ENCODE measurements around the gene OR10G2.

DNA sequence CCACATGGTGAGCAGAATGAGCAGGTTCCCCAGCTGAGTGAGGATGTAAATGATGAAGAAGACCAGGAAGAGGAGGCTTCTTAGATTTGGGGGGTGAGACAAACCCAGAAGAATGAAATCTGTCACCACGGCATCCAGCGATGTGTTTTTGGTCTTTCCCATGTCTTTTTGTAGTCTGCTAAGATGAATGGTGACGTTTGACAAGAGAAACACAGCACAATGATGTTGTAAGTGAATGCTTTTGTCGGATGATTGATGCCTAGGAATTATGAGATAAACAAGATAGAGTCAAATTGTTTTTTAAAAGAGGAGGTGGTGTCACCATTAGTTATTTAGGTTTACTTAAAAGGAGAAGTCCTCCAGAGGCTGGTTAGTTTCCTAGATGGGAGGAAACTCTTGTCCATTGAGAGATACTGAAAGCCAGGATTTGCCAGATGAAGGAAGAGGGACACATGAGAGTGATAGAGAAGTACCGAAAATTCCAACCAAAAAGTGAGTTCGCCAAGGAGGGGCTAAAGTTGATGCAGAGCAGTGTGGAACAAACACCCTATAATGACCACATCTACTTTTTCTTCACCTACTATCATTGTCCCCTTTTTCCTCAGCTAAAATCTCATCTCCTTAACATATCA lies at the start of gene OR10G2:
Gene OR10G2 (minus strand): TSS at position 260 of the 632 bp plus-strand sequence.
- PRO-cap: no peak
- RRBS: no CpG with 5 or more reads among the region's 6 CpGs

- PRO-cap: no peak
- RRBS: no CpG with 5 or more reads among the region's 2 CpGs
These were observed 6.2 kb downstream of the OR4E2 start for GRCh38 chr14:21659893-21660129.

DNA sequence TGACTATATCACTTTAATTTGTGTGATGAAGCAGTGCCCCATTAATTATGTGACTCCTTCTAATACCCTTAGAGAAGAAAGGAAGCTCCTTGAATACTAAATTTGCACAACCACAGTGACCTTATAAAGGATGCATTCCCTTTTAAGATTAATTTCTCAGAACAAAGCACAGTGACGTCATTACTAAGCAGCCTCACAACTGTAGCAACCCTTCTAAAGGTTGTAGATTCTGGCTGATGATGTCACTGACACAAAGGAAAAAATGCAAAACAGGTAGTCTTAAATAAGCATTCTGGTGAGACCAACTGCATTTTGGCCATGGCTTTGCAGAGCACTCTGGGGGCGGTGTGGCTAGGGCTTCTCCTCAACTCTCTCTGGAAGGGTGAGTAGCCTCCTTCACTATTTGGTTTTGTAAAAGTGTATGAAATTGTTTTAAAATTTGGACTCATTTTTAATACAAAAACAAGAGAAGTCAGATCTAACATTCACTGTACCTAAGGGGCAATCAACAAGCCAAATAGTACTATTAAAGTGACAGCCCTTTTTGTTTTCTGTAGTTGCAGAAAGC lies 38.5 kb upstream of the OR4E1 start:
- PRO-cap: no peak
- RRBS: no CpG with 5 or more reads among the region's 2 CpGs

DNA sequence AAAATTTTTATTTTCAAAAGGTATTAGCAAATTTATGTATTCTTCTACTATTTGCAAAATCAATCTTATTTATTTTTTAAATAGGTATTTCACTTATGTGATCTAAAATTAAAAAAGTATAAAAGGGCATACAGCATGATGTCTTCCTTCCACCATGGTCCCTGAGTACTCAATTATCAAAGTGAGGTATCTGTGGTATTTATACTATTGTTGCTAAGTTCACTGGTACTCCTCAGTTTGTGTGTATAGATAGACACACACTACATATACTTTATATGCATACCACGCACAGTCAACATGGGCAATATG lies 63.4 kb upstream of the OR4E1 start:
- PRO-cap: no peak
- RRBS: no CpG with 5 or more reads among the region's 1 CpG

DNA sequence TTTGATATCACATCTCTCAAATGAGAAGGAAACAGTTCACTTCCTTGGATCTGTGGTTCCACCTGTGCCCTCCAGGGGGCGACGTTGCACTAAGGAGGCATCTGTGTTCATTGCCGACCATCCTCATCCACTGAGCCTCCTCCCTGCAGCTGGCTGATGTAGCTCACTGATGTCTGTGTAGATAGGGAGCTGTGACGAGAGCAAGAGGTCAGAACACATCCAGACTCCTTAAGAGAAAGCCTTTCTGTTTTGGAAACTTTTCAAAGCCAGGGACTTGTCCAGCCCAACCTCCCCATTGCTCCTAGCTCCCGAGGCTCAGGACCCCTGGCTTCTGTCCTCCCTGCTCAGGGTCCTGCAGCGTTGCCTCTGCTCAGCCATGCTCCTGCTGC lies 172.8 kb upstream of the OR4E1 start:
- PRO-cap: no peak
- RRBS: no CpG with 5 or more reads among the region's 6 CpGs

- PRO-cap: no peak
These were observed 190.6 kb upstream of the OR4E1 start for GRCh38 chr14:21864276-21864523.

DNA sequence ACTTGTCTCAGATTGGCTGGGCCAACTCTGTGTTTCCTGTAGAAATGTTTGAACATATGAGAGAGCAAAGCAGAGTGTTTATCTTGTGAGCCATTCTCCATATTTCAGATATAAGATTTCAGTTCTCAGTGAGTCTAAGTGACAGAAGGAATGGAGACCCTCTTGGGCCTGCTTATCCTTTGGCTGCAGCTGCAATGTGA lies 378.7 kb upstream of the OR4E1 start:
- PRO-cap: no peak

DNA sequence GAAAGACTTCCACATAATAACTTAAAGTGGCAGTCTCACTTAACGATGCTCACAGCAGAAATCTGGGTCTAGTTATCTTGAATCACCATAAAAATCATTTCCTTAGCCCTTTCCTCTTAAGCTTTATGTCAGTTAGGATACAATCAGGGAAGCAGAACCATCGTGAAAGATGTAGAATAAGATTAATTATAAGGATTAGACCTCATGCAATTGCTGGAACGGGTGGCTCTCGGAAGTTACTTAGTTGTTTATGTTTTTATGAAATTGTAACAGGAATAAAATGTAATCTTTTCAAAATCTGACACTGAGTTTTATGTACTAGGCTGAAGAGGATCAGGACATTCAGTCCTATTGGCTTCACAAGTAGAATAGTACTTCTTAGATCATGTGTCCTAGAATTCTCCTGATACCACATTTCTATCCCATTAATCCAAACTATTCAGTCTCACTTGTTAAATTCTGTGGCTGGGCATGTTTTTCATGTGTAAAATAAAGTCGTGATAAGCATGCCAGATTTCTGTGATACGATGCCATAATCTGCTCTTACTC lies 423.4 kb upstream of the OR4E1 start:
- PRO-cap: no peak
- RRBS: no CpG with 5 or more reads among the region's 6 CpGs

- PRO-cap: no peak
- RRBS: no CpG with 5 or more reads among the region's 9 CpGs
These were observed 431.6 kb upstream of the OR4E1 start for GRCh38 chr14:22105005-22105732.

DNA sequence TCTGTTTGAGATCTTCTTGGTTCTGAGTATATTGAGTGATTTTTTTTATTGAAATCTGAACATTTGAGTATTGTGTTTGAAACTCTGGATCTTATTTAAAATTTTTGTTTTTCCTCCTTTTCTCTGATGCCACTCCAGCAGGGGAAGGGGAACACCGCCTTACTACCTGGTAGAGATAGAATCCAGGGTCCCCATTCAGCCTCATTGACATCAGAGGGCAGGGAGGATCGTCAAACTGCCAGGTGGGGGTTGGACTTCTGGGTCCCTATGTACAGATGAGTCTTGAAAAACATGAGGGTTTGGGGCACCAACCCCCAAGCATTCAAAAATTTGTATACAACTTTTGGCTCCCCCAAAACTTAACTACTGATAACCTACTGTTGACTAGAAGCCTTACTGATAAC lies 444.8 kb upstream of the OR4E1 start:
- PRO-cap: no peak
- RRBS: no CpG with 5 or more reads among the region's 2 CpGs

GRCh38 chr14:22226490-22226839 lies 362.6 kb downstream of the DAD1 start:
- PRO-cap: no peak
- RRBS: no CpG with 5 or more reads among the region's 7 CpGs

DNA sequence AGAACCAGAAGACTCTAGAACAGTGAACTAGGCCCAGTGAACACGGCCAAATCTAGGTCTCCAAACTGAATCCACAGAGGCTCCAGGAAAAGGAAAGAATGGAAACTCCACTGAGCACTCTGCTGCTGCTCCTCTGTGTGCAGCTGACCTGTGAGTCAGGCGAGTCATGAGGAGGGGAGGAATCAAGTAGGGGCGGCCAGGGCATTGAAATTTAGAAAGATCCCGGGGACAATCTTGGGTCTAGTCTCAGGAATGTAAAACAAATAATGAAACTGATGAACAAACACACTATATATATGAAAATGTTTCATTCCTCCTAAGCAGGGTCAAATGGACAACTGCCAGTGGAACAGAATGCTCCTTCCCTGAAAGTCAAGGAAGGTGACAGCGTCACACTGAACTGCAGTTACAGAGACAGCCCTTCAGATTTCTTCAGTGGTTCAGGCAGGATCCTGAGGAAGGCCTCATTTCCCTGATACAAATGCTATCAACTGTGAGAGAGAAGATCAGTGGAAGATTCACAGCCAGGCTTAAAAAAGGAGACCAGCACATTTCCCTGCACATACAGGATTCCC lies 323.3 kb downstream of the DAD1 start:
- PRO-cap: bidirectional peak, plus-strand start at position 319 of the sequence, minus-strand start at position 157 of the sequence
- RRBS: no CpG with 5 or more reads among the region's 5 CpGs

GRCh38 chr14:22427617-22428132 lies 161.3 kb downstream of the DAD1 start:
- PRO-cap: no peak
- RRBS: no CpG with 5 or more reads among the region's 9 CpGs

- PRO-cap: no peak
- RRBS: no CpG with 5 or more reads among the region's 2 CpGs
These were observed 153.9 kb downstream of the DAD1 start for GRCh38 chr14:22435243-22435502.

DNA sequence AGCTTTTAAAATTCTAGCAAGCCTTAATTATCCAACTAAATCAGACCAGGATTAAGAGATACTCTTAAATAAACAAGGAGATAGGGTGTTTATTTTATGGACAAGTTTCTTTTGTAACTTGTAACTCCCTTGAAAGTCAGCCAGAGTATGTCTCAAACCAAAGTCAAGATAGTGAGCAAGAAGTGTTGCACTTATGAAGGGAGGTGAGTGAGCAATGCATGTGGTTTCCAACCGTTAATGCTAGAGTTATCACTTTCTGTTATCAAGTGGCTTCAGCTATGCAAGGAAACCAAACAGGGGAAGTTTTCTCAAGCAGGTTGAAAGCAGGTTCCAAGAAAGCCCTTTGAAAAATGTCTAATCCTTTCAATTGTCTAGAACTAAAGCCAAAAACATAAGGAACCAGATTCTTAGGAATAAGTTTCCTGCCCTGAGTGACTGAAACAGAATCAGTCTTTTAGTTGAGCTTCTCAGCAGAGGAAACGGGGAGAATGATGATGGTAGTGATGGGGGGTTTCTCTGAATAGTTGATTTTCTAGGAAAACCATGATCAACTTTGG lies 128.5 kb downstream of the DAD1 start:
- PRO-cap: no peak
- RRBS: no CpG with 5 or more reads among the region's 2 CpGs

GRCh38 chr14:22482732-22483282 lies 106.2 kb downstream of the DAD1 start:
- PRO-cap: no peak
- RRBS: no CpG with 5 or more reads among the region's 2 CpGs

GRCh38 chr14:22489918-22491058 lies 98.7 kb downstream of the DAD1 start:
- PRO-cap: no peak
- RRBS: no CpG with 5 or more reads among the region's 12 CpGs

GRCh38 chr14:22500782-22501430 lies 88.1 kb downstream of the DAD1 start:
- PRO-cap: no peak
- RRBS: no CpG with 5 or more reads among the region's 5 CpGs

GRCh38 chr14:22537754-22538277 lies 51.2 kb downstream of the DAD1 start:
- PRO-cap: no peak
- RRBS: no CpG with 5 or more reads among the region's 6 CpGs

- PRO-cap: no peak
- RRBS: no CpG with 5 or more reads among the region's 11 CpGs
These were observed 41.7 kb downstream of the DAD1 start for GRCh38 chr14:22547195-22547936.